Anterior vena cava (tissue), 1 donor: ENCODE results near the gene EN2.

GRCh38 chr7:151671481-151672018 lies 151.9 kb upstream of the RHEB start:
- PRO-cap = no peak

DNA sequence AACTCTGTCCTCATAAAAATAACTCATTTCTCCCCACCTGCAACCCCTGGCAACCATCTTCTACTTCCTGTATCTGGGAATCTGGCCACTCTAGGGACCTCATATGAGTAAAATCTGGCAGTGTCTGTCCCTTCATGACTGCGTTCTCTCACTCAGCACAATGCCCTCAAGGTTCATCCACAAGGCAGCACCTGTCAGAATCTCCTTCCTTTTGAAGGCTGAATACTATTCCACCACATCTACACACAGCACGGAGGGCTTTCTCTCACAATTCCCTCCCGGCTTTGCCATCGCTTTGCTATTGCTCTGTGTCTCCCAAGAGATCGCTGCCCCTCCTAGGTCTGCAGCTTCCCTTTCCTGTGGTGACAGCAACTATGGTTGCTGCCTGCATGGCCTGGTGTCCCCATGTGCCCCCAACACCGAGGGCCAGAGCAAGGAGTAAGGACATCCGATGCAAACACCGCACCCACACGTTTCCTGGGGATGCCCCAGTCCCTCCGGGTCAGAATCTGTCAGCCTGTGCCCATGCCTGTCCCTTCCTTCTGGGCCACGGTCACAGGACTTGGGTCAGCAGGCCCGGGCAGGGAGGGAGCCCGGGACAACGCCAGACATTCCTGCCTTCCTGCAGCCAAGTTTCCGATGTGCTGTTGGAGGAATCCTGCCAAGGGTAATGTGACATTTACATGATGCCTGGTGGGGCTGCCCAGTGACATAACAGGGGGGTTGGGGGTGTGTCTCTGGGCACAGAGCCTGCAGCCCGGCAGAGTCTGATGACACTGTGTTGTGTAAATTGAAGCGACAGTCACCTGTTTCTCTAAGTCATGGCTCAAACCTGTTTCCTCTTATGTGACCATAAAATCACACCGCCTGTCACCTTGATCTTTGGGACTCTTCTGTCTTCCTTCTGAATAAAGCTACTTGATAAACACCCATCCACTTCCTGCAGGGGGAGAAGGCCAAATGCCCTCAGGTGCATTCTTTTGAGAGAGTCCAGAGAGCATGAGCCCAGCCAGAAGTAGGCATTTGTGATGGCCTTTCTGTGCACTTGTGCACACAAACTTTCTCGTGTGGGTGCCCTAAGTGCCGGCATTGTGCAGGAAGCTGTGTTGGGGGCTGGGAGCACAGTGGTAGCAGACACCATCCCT lies 175.1 kb upstream of the RHEB start:
- PRO-cap = no peak

- PRO-cap = no peak
Observed at GRCh38 chr7:151710016-151710396, 166.9 kb downstream of the PRKAG2 start.

- PRO-cap = no peak
Observed at GRCh38 chr7:151772214-151772687, 104.7 kb downstream of the PRKAG2 start.

- PRO-cap = unidirectional peak, minus-strand start at chr7:151925902
Observed at GRCh38 chr7:151925353-151926515, 30.5 kb upstream of the GALNTL5 start.

GRCh38 chr7:152181095-152181659 lies 155.7 kb downstream of the GALNT11 start:
- PRO-cap = no peak

- PRO-cap = no peak
Observed at GRCh38 chr7:152341220-152341804, 94.5 kb downstream of the KMT2C start.

DNA sequence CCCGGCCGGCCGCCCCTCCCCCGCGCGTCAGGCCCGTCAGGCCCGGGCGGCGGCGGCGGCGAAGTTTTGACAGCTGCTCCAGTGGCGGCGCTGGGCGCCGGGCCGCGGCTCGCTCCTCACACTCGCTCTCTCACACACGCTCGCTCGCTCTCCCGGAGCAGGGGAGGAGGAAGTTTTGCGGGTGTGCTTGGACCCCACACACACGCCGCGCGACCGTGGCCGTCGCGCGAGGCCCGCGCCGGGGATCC lies 361 bp upstream of the KMT2C start:
- PRO-cap = no peak

DNA sequence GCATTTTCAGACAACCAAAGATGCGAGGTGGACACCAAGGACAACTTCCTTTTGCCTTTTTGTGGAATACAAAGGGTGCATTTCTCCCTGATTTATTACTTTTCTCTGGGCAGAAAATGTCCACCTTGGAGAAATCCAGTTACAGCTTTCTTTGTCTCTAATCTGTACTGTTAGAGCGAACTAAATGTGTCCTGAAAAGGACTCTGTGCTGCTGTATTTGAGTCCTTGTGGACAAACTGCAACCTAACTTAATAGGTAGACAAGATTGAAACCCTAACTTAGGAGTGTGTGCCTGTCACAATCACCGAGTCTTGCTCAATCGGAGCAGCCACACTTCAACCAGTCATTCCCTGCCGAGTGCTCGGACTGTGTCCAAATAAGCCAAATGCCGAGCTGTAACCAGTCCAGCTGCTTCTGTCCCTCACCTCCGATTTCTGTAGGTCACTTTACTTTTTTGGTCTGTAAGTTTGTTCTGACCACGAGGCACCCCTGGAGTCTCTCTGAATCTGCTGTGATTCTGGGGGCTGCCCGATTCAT lies 139.8 kb downstream of the ACTR3B start:
- PRO-cap = no peak

GRCh38 chr7:152933061-152933473 lies 173.5 kb downstream of the ACTR3B start:
- PRO-cap = no peak

DNA sequence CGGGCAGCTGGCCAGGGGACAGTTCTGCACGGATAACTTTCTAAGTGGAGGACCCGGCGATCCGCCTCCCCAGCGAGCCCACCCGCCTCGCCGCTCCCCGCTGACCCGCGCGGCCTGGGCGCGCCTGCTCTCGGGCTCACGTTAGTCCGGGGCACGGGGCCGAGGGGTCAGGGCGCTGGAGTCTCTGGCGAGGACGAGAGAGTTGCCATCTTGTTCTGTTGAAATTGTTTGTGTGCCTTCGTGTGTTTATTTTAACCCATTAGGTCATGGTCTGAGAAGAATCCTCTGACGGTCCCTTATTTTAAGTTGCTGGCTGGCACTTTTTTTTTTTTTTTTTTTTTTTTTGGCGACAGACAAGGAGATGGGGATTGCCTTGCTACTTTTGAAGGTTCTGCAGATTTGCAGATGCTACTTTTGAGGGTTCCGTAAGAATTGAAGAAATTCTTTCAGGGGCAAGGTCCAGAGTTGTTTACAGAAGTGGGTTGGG lies 163.8 kb upstream of the DPP6 start:
- PRO-cap = no peak

GRCh38 chr7:153928585-153929207 lies 123.5 kb upstream of the DPP6 start:
- PRO-cap = no peak

DNA sequence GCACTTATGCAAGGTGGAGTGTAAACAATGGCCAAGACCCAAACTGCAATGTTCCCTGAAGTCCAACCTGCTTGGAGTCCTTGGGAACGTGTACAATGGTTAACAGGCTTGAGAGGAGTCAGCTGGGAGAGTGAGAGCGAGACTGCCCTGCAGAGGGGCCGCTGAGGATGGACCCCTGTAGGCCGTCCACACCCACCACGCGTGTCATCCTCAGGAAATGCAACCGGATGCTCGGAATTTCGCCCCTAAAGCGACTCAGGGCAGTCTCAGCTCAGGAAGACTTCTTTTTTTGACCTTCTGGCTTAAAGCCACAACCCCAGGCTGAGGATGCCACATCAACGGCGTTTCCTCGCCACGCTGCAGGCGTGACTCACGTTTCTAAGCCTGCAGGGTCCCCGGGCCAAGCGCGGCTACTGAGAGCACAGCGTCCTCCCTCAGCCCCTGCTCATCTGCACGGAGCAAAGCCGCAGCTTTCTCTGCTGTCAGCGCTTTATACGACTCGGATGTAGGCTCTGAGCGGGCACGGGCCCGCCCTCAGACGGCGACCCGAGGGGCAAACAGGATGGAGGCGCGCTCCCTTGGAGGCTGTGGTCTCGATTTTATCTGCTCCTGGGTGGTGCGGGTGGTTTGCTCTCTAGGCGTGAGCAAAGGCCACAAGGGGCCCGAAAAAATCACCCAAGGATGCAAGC lies 877 bp upstream of the INSIG1 start:
- PRO-cap = bidirectional peak, plus-strand start at position 403 of the sequence, minus-strand start at position 443 of the sequence

- PRO-cap = bidirectional peak, plus-strand start at chr7:155299153, minus-strand start at chr7:155298994
Observed at GRCh38 chr7:155298688-155299086, 1.0 kb downstream of the INSIG1 start.

DNA sequence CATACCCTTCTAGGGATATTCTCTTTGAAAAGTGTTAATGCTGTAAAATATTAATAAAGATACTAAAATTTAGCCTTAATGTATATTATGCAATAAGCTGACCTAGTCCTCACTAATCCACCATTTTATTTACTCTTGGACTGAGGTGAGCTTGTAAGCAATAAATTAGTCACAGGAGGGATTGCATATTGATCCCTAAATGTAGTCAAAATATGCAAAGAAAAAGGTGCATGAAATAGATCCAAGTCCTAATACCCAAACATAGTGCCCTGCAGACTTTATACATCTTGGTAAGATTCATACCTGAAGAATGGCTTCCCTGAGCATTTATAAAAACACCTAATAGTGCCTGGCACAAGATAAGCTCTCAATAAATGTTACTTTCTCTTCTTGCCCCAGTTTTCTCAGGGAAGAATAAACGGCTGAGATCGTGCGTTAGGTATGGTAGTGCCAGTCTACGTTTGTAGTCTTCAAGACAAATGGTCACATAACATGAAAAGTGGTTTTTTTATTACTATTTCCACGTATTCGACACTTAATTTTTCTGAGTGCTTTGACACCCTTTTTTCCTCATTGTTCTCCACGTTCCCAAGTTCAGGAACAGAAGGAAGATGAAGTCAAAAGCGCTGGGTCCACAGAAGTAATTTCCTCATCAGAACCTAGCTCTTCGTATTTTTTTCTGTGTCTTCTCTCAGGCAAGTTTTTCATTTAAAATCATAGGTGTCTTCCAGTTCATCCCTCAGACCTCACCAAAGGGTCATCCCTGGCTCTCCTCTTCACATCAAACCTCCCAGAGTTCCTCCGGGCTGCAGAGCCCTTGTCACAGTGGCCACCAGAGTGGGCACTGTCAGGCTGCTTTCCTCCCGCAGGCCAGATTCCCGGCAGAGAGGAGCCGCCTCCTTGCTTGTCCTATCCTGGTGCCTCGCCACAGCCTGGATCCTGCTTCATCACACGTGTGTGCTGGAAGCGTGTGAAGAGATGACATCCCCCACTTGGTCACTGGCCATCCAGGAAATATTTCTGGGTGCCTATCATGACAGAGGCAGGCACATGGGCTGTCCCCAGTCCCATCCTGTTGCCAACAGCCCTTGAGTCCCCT lies 14.6 kb downstream of the INSIG1 start:
- PRO-cap = no peak

GRCh38 chr7:155453842-155454775 lies 3.8 kb upstream of the EN2 start:
- PRO-cap = no peak

DNA sequence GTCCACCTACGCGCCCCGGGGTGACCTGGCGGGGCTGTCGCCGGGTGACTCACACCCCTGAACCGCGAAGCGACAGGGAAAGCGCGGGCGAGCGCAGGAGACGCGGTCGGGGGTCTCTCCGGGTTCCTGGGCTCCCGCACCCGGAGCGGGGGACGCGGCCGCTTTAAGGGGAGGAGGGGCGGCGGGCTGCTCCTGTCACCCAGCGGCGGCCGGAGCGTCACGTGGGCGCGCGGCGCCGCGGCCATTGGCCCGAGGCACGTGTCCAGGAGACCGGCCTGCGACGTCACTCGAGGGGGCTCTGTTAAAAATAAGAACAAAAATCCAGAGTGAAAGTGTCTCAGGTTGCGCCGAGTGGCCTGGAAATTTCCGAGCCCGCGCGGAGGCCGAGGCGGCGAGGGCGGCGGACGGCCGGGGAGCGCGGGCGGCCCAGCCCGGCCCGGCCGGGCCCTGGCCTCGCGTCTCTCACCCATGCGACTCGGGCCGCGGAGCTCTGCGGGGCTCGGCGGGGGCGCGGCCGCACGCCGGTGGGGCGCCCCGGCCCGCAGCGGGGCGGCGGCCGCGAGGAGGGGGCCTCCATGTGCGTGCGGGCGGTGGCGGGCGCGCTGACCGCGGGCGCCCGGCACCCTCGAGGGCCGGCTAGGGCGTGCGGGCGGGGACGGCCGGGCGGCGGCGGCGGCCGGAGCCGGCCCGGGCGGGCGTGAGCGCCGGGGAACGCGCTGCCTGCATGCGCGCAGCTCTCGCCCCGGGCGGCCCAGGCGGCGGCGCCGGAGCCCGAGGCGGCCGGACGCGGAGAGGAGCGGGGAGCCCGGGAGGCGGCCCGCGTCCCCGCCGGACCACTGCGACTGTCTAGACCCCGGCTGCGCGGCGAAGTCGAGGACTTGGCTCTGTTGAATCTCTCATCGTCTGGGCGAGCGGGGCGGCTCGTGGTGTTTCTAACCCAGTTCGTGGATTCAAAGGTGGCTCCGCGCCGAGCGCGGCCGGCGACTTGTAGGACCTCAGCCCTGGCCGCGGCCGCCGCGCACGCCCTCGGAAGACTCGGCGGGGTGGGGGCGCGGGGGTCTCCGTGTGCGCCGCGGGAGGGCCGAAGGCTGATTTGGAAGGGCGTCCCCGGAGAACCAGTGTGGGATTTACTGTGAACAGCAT lies at the start of gene EN2:
EN2 (plus strand) TSS at position 893 of the 1,143 bp plus-strand sequence.
- PRO-cap = no peak

DNA sequence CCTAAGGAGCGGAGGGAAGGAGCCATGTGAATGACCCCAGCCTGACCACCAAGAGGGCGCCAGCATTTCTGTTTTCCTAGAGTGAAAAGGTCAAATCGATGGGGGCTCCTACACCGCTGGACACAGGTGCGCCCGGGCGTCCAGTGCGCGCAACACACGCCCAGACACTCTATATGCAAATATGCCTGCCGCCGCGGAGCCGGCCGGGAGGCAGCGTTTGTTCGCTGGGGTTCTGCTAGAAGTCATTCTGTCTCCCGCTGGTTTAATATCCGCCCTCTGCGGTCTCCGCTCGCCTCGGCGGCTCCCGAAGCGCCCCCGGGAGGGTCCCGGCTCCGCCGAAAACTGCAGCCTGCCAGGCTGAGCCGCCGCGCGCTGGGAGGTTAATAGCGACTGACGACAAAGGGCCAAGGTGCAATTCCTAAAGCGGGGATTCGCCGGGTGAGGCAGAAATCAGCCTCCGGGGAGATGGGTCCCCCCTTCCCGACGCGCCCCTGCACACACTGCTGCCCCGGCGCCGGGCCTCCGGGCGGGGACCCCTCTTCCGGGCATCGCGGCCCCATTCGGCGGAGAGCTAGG lies 8.9 kb downstream of the EN2 start:
- PRO-cap = no peak

DNA sequence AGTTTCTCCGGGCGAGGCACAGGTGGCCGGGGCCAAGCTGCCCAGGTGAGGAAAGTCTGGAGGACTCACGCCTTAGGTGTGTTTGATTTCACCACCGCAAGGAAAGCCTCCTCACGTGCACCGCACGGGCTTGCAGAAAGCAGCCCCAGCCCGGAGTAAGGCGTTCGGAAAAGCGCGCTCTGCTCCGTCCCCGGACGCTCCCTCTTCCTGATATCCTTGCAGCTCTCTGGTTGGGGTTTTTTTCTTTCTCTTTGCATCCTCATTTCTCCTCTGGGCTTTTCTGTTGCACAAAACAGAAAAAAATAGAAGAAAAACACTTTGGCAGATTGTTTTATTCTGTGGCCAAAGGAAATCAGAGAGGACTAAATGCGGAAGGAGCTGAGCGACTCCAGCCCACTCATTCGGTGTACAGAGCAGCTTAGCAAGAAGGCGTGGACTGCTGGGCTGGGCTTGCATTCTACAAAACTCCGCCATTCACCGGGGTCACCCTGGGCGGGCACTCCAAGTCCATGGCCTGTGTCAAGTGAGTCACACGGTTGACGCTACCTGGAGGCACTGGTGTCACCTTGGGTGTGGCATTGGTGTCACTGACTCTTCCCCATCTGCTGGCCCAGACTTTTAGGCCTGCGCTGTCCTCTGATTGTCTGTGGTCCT lies 30.3 kb upstream of the CNPY1 start:
- PRO-cap = no peak

DNA sequence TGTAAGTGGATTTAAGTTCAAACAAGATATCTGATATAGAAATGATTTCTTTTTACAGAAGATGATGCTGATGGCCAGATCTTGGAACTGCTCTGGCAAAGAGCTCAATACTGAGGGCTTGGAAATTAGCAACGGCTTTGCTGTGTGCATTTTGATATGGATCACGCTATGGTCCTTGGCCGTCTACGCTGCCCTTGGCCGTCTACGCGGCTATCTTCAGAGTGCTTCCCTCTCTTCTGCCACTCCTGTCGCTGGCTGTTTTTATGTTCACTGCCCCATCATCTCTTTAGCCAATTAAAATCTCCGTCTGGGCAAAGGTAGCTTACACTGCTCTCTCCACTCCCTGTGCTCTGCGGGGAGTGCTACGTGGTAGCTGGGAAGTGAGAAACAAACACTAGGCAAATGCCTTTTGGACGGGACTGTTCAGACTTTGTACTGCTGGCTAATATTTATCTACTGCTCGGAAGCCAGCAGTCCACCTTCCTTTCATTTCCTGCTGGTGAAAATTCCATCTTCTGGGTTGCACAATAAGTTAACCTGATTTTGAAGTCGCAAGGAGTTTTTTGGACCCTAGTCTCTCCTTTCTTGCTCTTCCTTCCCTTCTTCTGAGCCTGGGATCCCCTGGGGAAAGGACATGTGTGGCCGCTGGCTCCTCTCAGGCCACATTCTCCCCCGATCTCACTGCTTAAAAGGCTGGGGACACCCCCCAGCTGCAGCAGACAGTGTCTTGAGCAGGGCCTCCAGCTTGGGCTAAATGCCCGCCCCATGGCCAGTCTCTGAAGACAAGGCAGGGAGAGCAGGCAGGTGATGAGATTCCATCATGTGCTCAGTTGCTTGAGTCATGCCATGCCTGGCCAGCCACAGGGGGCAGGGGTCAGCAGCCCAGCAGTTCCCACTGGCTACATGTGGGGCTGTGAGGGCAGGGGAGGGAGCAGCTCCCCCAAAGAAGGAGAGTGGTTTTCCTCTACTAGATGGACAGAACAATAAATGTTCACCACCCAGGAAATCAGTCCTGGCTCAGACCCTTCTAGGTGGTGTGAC lies 25.6 kb upstream of the RBM33 start:
- PRO-cap = no peak